ENCODE data around the gene FERD3L.

GRCh38 chr7:17344979-17345593 lies 46.6 kb downstream of the AHR start:
- PRO-cap = no peak
- RAMPAGE, long total RNA = no peak
- RRBS = no CpG with 5 or more reads among the region's 10 CpGs

- PRO-cap = no peak
- RAMPAGE, long total RNA = no peak
- RRBS = no CpG with 5 or more reads among the region's 2 CpGs
Observed at GRCh38 chr7:17487210-17487679, 188.8 kb downstream of the AHR start.

GRCh38 chr7:17940914-17941200 lies 563 bp upstream of the SNX13 start:
- PRO-cap = no peak
- RAMPAGE, long total RNA = no peak
- RRBS = no CpG with 5 or more reads among the region's 10 CpGs

- PRO-cap = no peak
- RAMPAGE, long total RNA = no peak
- RRBS = no CpG with 5 or more reads among the region's 3 CpGs
Observed at GRCh38 chr7:18246702-18247080, 219.0 kb upstream of the PRPS1L1 start.

- PRO-cap = no peak
- RAMPAGE, long total RNA = no peak
- RRBS = no CpG with 5 or more reads among the region's 11 CpGs
Observed at GRCh38 chr7:18289726-18290743, 205.5 kb upstream of the HDAC9 start.

GRCh38 chr7:18520712-18521241 lies 25.2 kb downstream of the HDAC9 start:
- PRO-cap = no peak
- RAMPAGE, long total RNA = no peak
- RRBS = no CpG with 5 or more reads among the region's 3 CpGs

DNA sequence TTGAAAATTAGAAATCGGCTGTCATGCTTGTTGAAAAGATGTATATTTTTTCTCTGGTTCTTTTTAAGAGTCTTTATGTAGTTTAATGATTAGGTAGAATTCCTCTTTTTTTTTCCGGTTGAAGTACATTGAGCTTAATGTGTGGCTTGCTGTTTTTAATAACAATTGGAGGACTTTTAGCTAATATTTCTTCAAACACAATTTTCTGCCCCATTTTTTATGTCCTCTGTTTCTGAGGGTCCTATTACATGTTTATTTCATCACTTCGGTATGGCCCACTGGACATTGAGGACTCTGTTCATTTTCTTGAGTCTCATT lies 304.9 kb downstream of the TWIST1 start:
- PRO-cap = no peak
- RAMPAGE, long total RNA = no peak
- RRBS = no CpG with 5 or more reads among the region's 3 CpGs

DNA sequence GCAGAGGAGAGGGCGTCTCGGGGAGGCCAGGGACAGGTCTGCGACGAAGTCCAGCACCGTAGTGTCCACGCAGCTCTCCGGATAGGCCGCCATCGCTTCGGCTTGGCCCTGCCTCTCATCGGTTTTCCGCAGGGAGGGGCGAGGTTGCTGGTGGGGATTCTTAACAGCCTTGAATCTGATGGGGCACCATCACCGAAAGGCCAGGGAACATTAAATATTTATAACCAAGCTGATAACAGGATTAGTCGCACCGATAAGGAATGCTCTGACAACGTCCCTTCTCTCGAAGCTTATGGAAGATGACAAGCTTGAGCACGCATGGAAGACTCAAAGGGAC lies at the start of gene FERD3L:
Gene FERD3L, minus strand, starts transcription at position 152 of the 337 bp plus-strand sequence.
- PRO-cap = no peak
- RAMPAGE, long total RNA = no peak
- RRBS = 6% methylated on average over 6 of the region's 19 CpGs

GRCh38 chr7:20140230-20140912 lies 76.8 kb downstream of the MACC1 start:
- PRO-cap = no peak
- RAMPAGE, long total RNA = no peak
- RRBS = no CpG with 5 or more reads among the region's 4 CpGs

GRCh38 chr7:20199210-20199779 lies 17.9 kb downstream of the MACC1 start:
- PRO-cap = no peak
- RAMPAGE, long total RNA = no peak
- RRBS = no CpG with 5 or more reads among the region's 1 CpG

- PRO-cap = no peak
- RAMPAGE, long total RNA = no peak
- RRBS = no CpG with 5 or more reads among the region's 3 CpGs
Observed at GRCh38 chr7:20301611-20301980, 29.1 kb upstream of the ITGB8 start.

GRCh38 chr7:20347280-20347867 lies 16.7 kb downstream of the ITGB8 start:
- PRO-cap = no peak
- RAMPAGE, long total RNA = no peak
- RRBS = no CpG with 5 or more reads among the region's 3 CpGs

GRCh38 chr7:20438420-20439064 lies 107.8 kb downstream of the ITGB8 start:
- PRO-cap = no peak
- RAMPAGE, long total RNA = no peak
- RRBS = no CpG with 5 or more reads among the region's 7 CpGs

DNA sequence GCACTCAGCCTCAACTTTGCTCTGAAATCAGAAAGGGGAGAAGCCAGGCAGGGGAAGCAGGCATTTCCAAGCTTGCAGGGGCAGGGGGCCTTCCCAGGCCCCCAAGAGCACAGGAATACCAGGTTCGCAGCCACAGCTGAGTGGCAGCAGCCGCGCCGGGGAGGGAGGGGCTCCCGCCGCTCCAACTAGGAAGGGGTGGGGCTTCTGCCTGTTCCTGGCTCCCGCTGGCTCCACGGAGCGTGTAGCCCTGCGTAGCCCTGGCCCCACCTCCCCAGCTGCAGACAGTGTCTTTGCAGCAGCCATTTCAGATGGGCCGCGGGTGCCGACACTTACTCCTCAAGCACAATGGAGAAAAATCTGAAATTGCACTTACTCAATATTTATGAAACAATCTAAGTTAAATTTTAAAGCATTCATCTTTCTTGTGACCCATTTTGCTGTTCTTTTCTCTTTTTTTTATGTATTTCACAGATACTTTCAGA lies 54.9 kb upstream of the ABCB5 start:
- PRO-cap = no peak
- RAMPAGE, long total RNA = no peak
- RRBS = no CpG with 5 or more reads among the region's 13 CpGs

- PRO-cap = no peak
- RAMPAGE, long total RNA = no peak
- RRBS = no CpG with 5 or more reads among the region's 23 CpGs
Observed at GRCh38 chr7:20797203-20797642, 10.5 kb upstream of the SP8 start.

- PRO-cap = no peak
- RAMPAGE, long total RNA = no peak
- RRBS = 12% methylated on average over 8 of the region's 33 CpGs
Observed at GRCh38 chr7:21169560-21170559, 258.0 kb upstream of the SP4 start.

DNA sequence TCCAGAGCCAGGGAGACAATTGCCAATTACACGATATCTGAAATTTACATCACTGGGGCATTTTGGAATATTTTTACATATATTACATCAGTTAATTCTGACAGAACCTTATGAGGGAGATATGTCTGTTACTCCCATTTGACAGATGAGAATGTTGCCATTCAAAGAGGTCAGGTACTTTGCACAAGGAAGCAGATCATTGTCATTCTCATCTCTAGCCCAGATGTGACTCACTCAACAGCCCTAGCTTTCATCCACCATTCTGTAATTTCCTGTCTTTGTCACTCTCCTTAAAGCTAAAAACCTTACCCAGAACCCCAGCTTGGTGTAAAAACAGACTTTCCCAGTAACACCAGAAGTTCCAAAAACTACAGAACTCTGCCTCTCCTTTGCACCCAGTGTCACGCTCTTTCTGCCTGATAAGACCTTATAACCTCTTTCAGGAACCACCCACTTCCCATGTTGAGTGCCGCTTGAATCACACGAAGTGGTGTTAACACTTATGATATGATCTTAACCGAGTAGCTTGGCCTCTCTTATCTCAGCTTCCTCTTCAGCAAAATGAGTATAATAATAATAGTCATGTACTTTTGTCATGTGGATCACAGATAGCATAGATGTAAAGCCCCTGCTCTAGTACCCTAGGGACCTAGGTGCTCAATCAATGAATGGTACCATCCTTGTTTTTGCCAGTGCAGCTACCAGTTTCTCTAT lies 89.1 kb upstream of the SP4 start:
- PRO-cap = no peak
- RAMPAGE, long total RNA = no peak
- RRBS = no CpG with 5 or more reads among the region's 5 CpGs

GRCh38 chr7:21412443-21412753 lies 15.5 kb upstream of the SP4 start:
- PRO-cap = no peak
- RAMPAGE, long total RNA = no peak

DNA sequence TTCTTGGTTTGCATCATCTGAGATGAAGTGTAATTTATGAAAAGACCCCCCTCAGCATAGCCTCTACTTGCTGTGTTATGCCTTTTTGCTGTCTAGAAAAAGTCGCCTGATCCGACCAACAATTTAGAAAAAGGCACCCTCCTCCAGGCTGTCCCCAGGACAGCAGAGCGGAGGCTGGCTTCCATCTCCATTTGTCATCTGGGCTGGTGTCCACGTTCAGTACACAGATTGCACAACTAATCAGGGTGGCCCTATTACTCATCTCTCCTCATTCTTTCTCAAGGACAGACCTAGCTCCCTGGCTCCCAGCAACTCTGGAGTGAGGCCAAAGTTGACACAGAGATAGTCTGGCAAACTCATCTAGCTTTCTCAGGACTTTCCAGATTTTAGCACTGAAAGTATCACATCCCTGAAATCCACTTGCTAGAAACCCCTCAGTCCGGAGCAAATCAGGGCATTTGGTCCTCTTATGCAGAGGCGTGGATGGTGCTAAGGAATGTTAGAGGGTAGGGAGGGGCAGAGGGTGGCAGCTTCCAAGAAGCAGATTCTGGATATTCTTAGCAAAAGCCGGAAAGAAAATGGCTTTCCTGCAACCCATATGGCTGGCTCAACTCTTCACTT lies 75.1 kb downstream of the DNAH11 start:
- PRO-cap = no peak
- RAMPAGE, long total RNA = no peak
- RRBS = 50% methylated on average over 1 of the region's 7 CpGs

DNA sequence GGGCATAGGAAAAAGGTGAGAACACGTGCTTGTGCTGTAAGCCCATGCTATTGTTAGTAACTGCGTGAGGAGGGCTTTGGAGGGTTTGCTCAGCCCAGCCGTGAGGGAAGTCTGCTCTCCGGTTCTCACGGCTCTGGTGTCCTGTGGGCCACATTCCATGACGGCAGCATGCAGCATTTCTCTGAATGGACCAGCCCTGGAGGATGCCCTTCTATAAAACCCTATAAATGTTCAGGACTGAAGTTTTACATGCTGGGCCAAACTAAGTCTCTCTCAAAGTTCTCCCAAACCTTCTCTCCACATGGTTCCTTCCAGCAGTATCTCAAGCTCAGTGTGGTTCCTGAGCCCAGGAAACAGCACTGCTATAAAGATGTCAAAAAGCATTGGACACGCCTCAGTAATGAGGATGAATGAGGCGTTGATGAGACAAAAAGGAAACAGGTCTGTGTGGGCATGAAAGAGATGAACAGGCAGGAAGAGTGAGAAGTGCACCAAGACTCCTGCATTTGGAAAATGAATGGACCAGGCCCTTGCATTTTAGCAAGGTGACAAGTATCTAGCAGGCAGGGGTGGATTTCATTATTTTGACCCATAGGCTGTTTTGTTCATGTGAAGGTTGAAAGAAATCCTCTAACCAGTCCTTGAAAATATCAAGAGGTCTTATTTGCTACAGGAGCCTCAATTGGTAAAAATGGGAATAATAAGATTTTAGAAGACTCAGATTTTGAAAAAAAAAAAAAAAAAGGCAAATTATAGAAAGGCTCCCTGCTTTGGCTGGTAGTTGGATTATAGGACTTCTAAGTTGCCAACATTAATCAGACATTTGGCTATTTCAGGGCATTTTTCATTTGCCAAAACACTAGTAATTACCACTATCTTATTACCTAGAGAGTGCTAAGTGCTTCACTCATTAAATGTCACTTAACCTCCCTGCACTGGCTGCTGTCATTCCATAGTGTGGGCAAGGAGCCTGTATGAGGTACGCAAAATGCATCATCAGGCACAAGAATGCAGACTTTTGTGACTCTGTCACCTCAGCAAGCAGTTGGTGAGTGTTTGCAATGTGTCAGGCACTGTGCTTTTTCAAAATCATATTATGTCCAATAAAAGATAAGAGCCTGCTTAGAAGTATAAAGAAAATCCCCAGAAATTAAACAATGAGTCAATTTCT lies 175.2 kb upstream of the CDCA7L start:
- PRO-cap = no peak
- RAMPAGE, long total RNA = no peak
- RRBS = no CpG with 5 or more reads among the region's 9 CpGs